ENCODE measurements around the genes DMRT3 and DMRT2.

GRCh38 chr9:62871-63276 is 33.6 kb upstream of the WASHC1 start:
- PRO-cap, 3 experiments: no peak in any of the 3 experiments
- RAMPAGE, long total RNA: no peak
- RRBS, 2 experiments: no CpG with 5 or more reads among the region's 7 CpGs

- PRO-cap, 3 experiments: no peak in any of the 3 experiments
- RAMPAGE, long total RNA: no peak
- RRBS, 2 experiments: no CpG with 5 or more reads among the region's 5 CpGs
Observed at GRCh38 chr9:224476-225041, 9.9 kb downstream of the DOCK8 start.

- PRO-cap, 3 experiments: no peak in any of the 3 experiments
- RAMPAGE, long total RNA: no peak
- RRBS, 2 experiments: no CpG with 5 or more reads among the region's 8 CpGs
Observed at GRCh38 chr9:286272-286795, 71.7 kb downstream of the DOCK8 start.

DNA sequence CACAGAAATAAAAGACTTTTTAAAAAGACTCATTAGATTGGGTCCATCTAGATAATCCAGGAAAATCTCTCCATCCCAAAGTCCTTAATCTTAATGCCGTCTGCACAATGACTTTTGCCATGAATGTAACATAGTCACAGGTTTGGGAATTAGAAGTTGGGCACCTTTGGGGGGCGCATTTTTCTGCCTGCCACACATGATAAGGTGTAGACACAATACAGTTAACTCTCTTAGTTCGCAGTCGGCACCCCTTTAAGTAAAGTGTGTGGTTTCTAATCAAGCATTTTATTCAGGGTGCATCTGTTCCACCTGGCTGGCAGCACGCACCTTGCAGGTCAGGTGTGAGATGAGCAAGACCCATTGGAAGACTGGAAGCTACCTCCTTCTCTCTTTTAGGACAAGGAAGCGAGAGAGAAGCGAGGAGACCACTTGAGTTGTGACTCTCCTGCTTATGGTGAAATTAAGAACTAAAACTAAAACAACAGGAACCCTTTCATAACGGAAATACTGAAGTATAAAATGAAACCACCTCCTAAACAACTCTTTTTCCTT is 32.2 kb downstream of the KANK1 start:
- PRO-cap, 3 experiments: no peak in any of the 3 experiments
- RAMPAGE, long total RNA: no peak
- RRBS, 2 experiments: no CpG with 5 or more reads among the region's 8 CpGs

DNA sequence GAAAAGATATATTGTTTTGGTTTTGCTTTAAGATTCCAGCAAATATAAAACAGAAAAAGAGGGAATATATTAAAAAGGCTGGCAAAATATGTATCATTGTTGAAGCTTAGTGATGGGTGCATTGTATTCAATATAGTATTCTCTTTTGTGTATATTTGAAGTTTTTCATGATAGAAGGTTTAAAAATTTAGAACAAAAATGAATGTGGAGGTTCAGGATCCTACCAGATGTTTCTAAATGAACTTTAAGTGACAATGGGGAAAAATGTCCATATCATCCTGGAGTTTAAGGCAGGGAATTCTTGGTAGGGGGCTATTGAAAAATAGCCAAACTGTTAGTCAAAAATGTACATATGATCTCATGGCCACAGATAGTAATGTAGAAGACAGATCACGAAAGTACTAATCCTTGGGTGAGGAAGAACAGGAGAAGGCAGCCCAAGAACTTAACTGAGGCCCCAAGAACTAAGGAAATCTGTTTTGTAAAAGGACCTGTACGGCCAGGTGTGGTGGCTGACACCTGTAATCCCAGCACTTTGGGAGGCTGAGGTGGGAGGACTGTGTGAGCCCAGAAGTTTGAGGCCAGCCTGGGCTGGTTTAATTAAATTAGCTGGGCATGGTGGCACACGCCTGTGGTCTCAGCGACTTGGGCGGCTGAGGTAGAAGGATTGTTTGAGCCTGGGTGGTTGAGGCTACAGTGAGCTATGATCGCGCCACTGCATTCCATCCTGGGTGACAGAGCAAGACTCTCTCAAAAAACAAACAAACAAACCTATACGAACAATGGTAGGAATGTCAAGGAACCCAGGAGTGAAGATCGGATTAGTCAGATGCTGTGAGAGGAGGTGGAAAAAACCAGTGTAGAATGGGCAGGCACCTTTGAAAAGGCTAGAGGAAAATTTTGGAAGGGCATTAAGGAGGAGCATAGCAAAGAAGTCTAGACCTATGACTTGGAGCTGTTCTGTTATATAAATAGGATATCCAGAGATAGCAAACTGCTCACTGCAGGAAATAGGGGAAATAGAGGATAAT is 53.1 kb downstream of the KANK1 start:
- PRO-cap, 3 experiments: no peak in any of the 3 experiments
- RAMPAGE, long total RNA: no peak
- RRBS, 2 experiments: no CpG with 5 or more reads among the region's 9 CpGs

GRCh38 chr9:578681-579504 is 74.4 kb downstream of the KANK1 start:
- PRO-cap, 3 experiments: no peak in any of the 3 experiments
- RAMPAGE, long total RNA: no peak
- RRBS, 2 experiments: no CpG with 5 or more reads among the region's 8 CpGs

GRCh38 chr9:618634-619061 is 114.2 kb downstream of the KANK1 start:
- PRO-cap, 3 experiments: no peak in any of the 3 experiments
- RAMPAGE, long total RNA: no peak
- RRBS, 2 experiments: no CpG with 5 or more reads among the region's 4 CpGs

DNA sequence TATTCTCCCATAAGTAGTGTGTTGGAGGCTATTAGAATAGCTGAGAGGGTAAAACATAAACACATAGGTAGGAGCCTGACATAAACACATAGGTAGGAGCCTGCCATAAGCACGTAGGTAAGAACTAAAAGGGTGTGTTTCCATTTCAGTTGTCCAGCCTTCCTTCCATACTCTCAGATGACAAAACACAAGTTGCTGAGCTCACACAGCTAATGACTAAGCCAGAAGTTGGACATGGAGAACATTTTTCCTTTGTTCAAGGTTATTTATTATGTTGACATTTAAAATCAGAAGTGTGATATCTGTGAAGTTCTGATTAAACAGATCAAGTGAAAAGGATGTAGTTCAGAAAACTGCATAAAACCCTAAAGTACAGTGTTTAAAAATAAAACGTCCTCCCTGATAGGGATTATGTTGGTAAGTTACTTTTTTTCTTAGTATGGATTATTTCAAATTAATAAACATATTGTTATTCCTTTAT is 158.2 kb upstream of the DMRT1 start:
- PRO-cap, 3 experiments: no peak in any of the 3 experiments
- RAMPAGE, long total RNA: no peak
- RRBS, 2 experiments: no CpG with 5 or more reads among the region's 2 CpGs

- PRO-cap, 3 experiments: no peak in any of the 3 experiments
- RAMPAGE, long total RNA: no peak
- RRBS, 2 experiments: no CpG with 5 or more reads among the region's 2 CpGs
Observed at GRCh38 chr9:689433-689766, 152.1 kb upstream of the DMRT1 start.

DNA sequence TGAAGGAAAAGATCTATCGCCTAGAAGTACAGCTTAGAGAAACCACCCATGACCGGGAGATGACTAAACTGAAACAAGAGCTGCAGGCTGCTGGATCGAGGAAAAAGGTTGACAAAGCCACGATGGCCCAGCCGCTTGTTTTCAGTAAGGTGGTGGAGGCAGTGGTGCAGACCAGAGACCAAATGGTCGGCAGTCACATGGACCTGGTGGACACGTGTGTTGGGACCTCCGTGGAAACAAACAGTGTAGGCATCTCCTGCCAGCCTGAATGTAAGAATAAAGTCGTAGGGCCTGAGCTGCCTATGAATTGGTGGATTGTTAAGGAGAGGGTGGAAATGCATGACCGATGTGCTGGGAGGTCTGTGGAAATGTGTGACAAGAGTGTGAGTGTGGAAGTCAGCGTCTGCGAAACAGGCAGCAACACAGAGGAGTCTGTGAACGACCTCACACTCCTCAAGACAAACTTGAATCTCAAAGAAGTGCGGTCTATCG is 129.3 kb upstream of the DMRT1 start:
- PRO-cap, 3 experiments: no peak in any of the 3 experiments
- RAMPAGE, long total RNA: no peak
- RRBS, 2 experiments: no CpG with 5 or more reads among the region's 15 CpGs

DNA sequence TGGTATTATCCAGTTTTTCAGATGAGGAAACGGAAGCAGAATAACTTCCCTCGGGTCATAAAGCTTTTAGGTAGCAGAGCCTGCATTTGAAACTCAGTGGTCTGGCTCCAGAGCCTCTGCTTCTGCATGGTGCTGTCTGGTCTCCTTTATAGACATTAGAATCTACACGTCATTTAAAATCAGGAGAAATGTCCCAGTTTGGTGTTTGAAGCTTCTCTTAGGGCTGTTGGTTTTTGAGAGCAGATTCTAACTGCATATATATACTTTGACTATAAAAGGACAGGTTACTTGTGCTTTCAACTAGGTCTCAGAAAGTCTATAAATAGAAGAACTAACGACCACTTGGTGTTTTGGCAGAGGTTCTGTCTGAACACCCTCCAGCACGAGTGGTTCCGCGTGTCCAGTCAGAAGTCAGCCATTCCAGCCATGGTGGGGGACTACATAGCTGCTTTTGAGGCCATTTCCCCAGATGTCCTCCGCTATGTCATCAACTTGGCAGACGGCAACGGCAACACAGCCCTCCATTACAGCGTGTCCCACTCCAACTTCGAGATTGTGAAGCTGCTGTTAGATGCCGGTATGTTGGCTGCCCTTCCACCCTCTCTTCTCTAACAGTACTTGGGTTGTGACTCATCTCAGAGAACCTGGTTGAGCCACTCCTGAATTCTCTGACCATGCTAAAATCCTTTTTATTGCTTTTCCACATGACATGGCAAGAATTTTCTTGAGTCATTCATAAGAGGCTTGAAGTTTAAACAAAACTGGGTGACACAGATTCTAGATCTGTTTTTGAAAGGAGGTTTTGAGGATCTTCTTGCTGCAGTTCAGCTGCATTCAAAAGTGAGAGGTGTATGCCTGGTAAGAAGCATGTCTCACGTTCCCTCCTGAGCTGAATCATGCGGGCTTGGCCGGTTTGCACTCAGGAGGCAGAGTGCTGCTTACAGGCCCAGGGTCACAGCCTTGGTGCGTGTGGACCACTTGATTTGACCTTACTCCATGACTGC is 103.3 kb upstream of the DMRT1 start:
- PRO-cap, 3 experiments: peak in 3 of 3 experiments; most common plus-strand start position 418 of the sequence (in 1); most common minus-strand start position 610 of the sequence (in 3)
- RAMPAGE, long total RNA: no peak
- RRBS, 2 experiments: no CpG with 5 or more reads among the region's 17 CpGs

DNA sequence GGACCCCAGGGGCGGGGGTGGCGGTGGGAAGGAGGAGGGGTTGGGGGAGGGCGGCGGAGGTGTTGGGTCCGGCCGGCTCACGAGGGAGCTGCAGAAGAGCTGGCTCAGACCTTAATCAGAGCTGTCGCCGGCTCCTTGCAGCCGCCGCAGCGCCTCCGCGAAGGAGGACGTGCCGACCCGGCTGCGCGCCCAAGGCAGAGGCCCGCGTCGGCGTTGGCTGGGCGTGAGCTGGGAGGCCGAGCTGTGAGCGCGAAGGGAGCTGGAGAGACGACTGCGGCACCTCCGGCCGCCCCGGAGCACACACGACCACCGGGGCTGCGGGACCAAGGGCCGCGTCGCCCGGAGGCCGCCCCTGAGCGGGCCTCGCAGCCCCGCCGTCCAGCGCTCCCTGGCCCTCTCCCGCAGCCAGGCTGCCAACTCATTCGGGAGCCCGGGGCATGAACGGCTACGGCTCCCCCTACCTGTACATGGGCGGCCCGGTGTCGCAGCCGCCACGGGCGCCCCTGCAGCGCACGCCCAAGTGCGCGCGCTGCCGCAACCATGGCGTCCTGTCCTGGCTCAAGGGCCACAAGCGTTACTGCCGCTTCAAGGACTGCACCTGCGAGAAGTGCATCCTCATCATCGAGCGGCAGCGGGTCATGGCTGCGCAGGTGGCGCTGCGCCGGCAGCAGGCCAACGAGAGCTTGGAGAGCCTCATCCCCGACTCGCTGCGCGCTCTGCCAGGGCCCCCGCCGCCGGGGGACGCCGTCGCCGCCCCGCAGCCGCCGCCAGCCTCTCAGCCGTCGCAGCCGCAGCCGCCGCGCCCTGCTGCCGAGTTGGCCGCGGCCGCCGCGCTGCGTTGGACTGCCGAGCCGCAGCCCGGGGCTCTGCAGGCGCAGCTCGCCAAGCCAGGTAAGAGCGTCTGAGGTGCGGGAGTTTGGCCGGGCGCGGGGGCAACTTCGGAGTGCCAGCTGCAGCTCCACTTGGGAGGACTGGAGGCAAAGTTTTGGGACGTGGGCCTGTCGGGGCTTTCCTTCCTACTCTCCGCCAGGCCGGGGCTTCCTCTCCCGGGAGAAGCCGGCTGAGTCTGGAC is at the start of gene DMRT3:
Gene DMRT3, plus strand, starts transcription at position 91 of the 1,072 bp plus-strand sequence.
- PRO-cap, 3 experiments: no peak in any of the 3 experiments
- RAMPAGE, long total RNA: no peak
- RRBS, 2 experiments: 4 to 5% methylated on average over 68 of the region's 118 CpGs

- PRO-cap, 3 experiments: no peak in any of the 3 experiments
- RAMPAGE, long total RNA: no peak
- RRBS, 2 experiments: no CpG with 5 or more reads among the region's 15 CpGs
Observed at GRCh38 chr9:1044619-1045176, 5.5 kb upstream of the DMRT2 start.

GRCh38 chr9:1049854-1050710 is at the start of gene DMRT2:
Gene DMRT2 (plus strand): TSS chr9:1050357.
- PRO-cap, 3 experiments: peak in 3 of 3 experiments; most common plus-strand start chr9:1050346 (in 3); most common minus-strand start chr9:1050181 (in 2)
- RAMPAGE, long total RNA: no peak
- RRBS, 2 experiments: 2 to 3% methylated on average over 20 of the region's 55 CpGs

DNA sequence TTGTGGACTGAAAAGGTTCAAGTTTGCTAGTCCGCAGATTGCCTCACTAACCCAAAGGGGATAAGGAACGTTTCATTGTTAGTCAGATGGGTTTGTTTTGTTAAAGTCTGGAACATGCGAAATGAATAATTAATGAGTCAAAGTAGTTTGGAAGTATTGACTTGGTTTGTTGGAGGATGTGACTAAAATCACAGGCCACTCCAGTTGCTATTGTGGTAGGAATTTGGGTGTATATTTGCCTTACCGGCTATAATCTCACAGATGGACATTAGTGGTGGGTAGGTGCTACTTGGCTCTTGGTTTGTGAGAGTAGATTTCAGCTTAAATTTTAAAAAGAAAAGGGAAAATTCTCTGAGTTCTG is 40.2 kb downstream of the SMARCA2 start:
- PRO-cap, 3 experiments: no peak in any of the 3 experiments
- RAMPAGE, long total RNA: no peak
- RRBS, 2 experiments: no CpG with 5 or more reads among the region's 4 CpGs

DNA sequence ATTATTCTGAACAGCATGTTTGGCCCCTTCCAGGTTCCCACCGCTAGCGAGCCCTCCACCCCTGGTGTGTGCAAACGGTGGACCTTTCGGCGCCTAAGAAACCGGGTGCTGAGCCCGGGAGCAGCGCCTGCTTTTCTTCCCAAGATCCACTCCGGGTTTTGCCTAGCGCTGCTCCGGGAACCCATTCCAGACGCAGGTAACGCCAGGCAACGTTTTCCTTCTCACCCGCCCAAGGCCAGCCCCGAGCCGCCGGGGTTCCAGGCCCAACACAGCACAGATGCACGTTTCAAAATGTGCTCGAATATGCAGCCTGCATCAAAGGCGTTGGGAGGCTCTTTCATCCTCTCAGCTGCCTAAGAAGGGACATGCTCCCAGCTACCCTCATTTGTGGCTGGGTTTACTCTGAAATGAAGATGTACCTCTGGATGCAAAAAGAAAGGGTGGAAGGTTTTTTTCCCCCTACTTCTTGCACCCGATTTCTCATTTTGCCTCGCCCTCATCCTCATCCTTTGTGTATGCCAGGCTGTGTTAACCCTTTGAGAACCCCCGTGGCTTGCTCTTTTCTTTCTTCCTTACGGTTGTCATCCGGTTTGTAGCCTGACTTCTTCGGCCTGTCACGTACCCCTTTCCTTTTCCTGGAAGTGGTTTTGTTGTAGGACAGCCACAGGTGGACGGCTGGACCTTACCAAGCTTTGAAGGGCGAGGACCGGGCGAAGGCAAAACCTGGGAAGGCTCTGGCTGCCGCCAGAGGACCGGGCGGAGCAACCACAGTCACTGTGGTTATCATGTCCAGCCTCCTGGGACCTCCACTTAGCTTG is 226.9 kb downstream of the SMARCA2 start:
- PRO-cap, 3 experiments: peak in 1 of 3 experiments; most common plus-strand start position 244 of the sequence (in 1)
- RAMPAGE, long total RNA: no peak
- RRBS, 2 experiments: 2% methylated on average over 12 to 15 of the region's 35 CpGs

DNA sequence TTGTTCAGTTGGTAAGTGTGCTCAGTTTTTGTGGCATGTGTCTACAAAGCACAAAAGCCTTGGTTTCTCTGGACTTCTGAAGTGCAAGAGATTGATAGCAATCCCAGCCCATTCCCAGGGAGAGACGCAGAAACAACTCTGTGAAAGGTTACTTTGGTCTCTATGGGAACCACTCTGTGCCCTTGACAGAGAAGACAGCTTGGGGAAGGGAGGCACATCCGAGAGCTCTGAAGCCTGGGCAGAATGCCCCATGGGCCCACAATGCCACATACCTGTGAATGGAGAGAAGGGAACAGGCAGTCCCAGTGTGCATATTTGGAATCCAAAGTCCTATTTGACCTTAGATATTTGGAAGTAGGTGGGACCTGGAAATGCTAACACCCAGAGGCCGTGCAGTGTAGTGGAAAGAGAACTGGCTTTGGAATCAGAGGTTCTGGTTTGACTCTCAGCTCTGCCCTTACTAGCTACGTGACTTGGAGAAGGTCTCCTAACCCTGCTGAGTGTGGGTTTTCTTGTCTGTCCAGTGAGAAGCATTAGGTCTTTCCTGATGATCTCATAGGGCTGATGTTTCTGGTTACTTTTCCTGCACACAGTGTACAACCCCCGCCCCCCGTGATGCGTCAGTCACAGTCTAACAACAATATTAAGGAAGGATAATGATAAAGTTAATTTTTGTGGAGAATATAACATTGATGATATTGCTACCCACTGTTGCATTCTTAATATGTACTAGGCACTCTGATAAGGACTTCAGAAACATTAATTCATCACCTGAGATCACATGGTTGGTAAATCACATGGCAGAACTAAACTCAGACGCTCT is 194.1 kb upstream of the VLDLR start:
- PRO-cap, 3 experiments: no peak in any of the 3 experiments
- RAMPAGE, long total RNA: no peak
- RRBS, 2 experiments: no CpG with 5 or more reads among the region's 8 CpGs

DNA sequence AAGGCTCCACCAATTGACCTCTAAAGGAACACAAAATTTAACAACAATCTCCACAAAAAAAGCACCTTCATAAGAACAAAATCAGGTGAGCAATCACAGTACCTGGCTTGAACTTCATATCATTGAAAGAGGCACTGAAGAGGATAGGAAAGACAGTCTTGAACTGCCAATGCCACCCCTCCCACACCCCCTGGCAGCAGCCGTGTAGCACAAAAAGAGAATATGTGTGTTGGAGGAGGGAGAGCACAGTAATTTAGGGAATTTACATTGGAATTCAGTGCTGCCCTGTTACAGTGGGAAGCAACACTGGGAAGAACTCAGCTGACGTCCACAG is 62.5 kb upstream of the VLDLR start:
- PRO-cap, 3 experiments: no peak in any of the 3 experiments
- RAMPAGE, long total RNA: no peak
- RRBS, 2 experiments: no CpG with 5 or more reads among the region's 2 CpGs

DNA sequence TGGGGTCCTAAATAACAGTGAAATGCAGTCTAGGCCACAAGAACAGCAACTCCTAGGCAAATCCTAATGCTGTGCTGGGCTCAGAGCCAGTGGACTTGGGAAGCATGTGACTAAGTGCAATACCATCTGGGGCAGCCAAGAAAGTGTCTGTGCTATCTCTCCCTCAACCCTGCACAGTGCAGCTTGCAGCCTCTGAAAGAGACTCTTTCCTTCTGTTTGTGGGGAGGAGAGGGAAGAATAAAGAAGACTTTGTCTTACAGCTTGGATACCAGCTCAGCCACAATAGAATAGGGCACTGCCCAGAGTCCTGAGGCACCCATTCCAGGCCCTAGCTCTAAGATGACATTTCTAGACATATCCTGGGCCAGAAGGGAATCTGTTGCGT is 62.0 kb upstream of the VLDLR start:
- PRO-cap, 3 experiments: no peak in any of the 3 experiments
- RAMPAGE, long total RNA: no peak
- RRBS, 2 experiments: no CpG with 5 or more reads among the region's 1 CpG

DNA sequence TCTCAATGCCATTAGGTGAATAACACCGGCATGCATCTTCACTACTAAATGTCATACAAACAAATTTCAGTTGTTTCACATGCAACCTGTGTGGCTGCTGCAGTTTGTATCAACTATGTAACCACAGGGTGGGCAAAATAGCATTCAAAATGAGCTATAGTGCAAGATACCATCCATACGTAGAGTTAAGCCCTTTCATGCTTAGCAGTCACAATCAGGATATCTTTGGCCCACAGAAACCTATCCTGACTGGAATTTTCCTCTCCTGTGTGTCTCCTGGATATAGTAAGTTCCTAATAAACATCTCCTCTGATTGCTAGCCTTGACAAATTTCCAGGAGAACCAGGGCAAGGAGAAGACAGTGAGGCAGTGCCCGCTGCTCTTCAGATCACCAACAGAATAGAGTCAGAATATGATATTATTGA is 1.5 kb upstream of the VLDLR start:
- PRO-cap, 3 experiments: no peak in any of the 3 experiments
- RAMPAGE, long total RNA: no peak
- RRBS, 2 experiments: no CpG with 5 or more reads among the region's 3 CpGs